A549 (cell line): ENCODE measurements around the genes THAP2 and TMEM19.

GRCh38 chr12:71663917-71664764, at the start of gene THAP2:
TSS of gene THAP2 (plus strand) at chr12:71664301.
- PRO-cap, result bidirectional peak, plus-strand start at chr12:71664045, minus-strand start at chr12:71663848
CAGE:
- cytosol, long polyA plus RNA, result no peak
- long polyA plus RNA, result no peak
- nucleus, long polyA plus RNA, result no peak

- PRO-cap, result bidirectional peak, plus-strand start at chr12:71686105, minus-strand start at chr12:71686058; bidirectional peak, plus-strand start at chr12:71686404, minus-strand start at chr12:71686304
CAGE:
- cytosol, long polyA plus RNA, result no peak
- long polyA plus RNA, result no peak
- nucleus, long polyA plus RNA, result no peak
Measured at GRCh38 chr12:71685816-71687107, at the start of gene TMEM19. TSS of gene TMEM19 (plus strand) at chr12:71686082.

GRCh38 chr12:71710128-71710671, 24.3 kb downstream of the TMEM19 start:
- PRO-cap, result no peak
CAGE:
- cytosol, long polyA plus RNA, result no peak
- long polyA plus RNA, result no peak
- nucleus, long polyA plus RNA, result no peak

GRCh38 chr12:71781892-71782223, 27.2 kb downstream of the RAB21 start:
- PRO-cap, result no peak
CAGE:
- cytosol, long polyA plus RNA, result no peak
- long polyA plus RNA, result no peak
- nucleus, long polyA plus RNA, result no peak

- PRO-cap, result no peak
CAGE:
- cytosol, long polyA plus RNA, result no peak
- long polyA plus RNA, result no peak
- nucleus, long polyA plus RNA, result no peak
Measured at GRCh38 chr12:71787723-71788634, 33.3 kb downstream of the RAB21 start.

GRCh38 chr12:72076348-72076613, 137.6 kb downstream of the TPH2 start:
- PRO-cap, result no peak
CAGE:
- cytosol, long polyA plus RNA, result no peak
- long polyA plus RNA, result no peak
- nucleus, long polyA plus RNA, result no peak

DNA sequence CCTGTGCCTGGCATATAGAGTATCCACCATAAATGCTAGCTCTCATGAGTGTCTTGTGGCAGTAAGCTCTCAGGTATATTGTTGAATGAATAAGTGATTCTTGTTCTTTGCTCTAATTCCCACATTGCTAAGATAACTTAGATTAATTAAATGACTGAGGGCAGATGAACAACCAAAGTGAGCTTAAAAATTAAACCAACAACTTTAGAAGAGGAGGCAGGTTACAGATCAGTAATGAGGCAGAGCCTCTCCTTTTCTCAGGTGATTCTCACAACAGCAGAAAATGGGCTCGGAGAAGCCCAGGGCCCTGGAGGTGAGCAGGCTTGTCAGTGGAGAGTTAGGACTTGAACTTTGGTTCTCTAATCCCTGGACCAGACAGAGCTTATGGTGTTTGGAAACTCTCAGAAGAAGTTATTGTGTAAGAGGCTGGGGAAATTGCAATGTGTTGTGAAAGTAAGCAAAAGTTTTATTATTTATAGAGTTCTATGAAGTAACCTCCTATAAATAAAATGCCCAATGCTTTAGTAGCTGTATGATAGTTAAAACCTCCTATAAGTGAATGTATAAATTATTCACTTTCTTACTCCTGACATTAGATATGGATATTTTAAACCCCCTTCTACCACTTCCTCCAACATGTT, 2.8 kb downstream of the TRHDE start:
- PRO-cap, result no peak
CAGE:
- cytosol, long polyA plus RNA, result no peak
- long polyA plus RNA, result no peak
- nucleus, long polyA plus RNA, result no peak

GRCh38 chr12:73341560-73341812, 1069.3 kb downstream of the TRHDE start:
- PRO-cap, result no peak
CAGE:
- cytosol, long polyA plus RNA, result no peak
- long polyA plus RNA, result no peak
- nucleus, long polyA plus RNA, result no peak

- PRO-cap, result no peak
CAGE:
- cytosol, long polyA plus RNA, result no peak
- long polyA plus RNA, result no peak
- nucleus, long polyA plus RNA, result no peak
Measured at GRCh38 chr12:75658823-75659236, 147.4 kb upstream of the KRR1 start.

- PRO-cap, result no peak
CAGE:
- cytosol, long polyA plus RNA, result no peak
- long polyA plus RNA, result no peak
- nucleus, long polyA plus RNA, result no peak
Measured at GRCh38 chr12:75732926-75733557, 221.6 kb upstream of the KRR1 start.

DNA sequence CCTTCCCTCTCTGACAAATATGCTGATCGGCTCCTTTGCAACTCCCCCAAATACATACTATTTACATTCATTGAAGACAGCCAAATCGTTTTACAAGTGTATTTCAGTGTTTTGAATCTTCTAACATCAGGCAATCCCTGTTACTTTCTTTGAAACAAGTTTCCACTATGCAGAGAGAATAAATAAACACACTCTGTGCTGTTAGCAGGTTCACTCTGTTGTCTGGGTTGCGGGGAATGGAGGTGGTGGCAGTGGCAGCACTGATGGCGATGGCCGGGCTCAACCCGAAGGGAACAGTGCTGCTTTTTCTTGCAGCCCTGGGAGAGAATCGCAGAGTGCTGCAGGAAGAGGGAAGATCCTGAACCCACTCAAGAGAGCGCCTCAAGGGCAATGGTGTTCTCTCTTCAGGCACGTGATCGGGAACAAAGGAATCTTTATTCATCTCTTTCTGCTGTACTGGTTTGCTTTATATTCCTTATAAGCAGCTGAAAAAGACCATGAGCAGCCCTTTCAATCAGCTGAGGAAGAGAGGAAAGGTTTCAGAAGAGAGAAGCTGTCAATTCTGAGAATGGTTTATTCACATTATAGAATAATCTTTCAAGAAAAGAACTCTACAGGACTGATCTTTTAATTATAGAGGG, 195.3 kb downstream of the NAP1L1 start:
- PRO-cap, result no peak
CAGE:
- cytosol, long polyA plus RNA, result no peak
- long polyA plus RNA, result no peak
- nucleus, long polyA plus RNA, result no peak

DNA sequence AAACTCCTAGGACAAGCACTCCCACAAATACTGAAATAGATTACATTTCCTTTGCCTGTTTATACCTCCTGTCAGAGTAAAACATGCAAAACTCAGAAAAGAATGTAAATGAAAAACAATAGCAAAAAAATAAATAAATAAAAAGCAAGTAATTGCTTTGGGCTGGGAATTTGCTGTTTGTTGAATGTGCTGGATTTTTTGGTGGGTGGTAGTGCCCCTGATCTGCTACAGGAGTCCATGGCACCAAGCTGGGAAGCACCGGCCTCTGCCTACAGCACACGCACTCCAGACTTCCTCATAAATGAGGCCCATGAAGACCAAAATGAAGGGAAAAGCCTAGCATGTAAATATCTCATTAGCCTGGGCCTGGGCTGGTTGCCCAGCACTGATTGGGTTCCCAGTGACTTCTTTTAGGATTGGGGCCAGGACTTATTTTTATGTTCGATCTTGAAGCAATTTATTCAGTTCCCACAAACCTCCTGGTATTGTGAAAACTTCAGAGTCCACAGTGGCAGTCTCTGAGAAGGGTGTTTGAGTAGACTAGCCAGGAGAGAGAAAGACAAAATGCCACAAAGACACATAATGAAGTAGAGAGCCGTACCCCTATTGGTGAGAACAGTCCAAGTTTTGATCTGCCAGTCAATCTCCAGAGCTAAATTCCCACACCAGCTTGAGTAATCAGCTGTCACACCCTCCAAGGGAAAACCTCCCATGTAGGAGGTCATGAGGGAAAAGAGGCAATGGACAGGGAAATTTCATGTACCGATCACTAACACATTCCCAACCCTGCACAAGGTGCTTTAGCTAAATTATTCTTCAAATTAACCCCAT, 131.2 kb downstream of the NAP1L1 start:
- PRO-cap, result no peak
CAGE:
- cytosol, long polyA plus RNA, result no peak
- long polyA plus RNA, result no peak
- nucleus, long polyA plus RNA, result no peak

DNA sequence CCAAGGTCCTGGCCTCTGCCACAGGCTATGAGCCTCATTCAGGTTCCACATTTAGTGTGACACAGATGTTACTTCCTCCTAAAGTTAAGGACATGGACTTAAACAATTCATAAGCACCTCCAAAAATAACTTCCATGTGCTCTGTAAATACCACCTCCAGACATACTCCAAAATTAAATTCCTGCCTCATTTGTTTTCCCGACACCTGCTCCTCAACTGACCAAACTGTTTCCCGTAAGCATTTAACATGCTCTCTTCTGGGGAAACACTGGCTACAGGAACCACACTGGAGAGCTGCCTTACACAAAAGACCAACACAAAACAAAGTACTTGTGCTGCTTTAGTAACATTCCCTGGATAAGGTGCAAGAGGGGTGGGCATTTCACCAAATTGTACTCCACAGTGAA, 110.0 kb downstream of the NAP1L1 start:
- PRO-cap, result no peak
CAGE:
- cytosol, long polyA plus RNA, result no peak
- long polyA plus RNA, result no peak
- nucleus, long polyA plus RNA, result no peak

- PRO-cap, result no peak
CAGE:
- cytosol, long polyA plus RNA, result no peak
- long polyA plus RNA, result no peak
- nucleus, long polyA plus RNA, result no peak
Measured at GRCh38 chr12:76054737-76055510, 29.6 kb downstream of the NAP1L1 start.

DNA sequence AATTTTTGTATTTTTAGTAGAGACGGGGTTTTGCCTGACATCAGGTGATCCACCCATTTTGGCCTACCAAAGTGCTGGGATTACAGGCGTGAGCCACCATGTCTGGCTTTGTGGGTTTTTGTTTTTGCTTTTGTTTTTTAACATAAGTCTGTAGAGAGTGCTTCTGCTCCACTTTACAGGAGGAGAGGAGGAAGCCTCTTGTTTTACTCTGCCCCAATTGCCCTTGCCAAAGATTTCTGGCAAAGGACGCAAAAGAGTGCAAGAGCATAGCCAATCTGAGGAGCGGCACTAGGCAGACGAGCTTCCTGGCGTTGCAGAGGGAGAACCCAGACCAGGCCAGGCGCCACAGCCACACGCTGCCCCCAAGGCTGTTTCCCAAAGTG, 96.3 kb downstream of the BBS10 start:
- PRO-cap, result no peak
CAGE:
- cytosol, long polyA plus RNA, result no peak
- long polyA plus RNA, result no peak
- nucleus, long polyA plus RNA, result no peak

GRCh38 chr12:76266562-76267364, 81.5 kb downstream of the BBS10 start:
- PRO-cap, result no peak
CAGE:
- cytosol, long polyA plus RNA, result no peak
- long polyA plus RNA, result no peak
- nucleus, long polyA plus RNA, result no peak

DNA sequence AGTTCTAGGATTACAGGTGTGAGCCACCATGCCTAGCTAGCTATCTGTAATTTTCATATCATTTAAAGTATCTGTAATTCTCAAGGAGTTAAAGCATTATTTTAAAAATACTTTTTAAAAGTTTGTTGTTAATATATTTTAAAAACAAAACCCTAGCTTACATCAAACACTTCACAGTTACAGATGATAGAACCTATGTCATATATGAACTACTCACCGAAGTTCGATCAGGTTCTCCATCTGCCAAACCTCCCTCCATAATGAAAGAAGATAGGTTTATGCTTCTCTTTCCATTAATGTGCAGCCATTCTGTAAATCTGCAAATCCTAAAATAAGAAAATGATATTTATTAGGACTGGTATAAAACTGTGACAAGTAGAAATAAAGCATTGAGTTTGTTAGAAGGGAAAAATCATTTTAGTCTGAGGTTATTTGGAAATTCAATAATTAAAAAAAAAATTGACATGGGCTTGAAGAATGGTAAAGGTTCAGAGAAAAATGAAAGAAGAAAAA, 72.2 kb downstream of the OSBPL8 start:
- PRO-cap, result no peak
CAGE:
- cytosol, long polyA plus RNA, result no peak
- long polyA plus RNA, result no peak
- nucleus, long polyA plus RNA, result no peak

GRCh38 chr12:76530102-76531124, 29.2 kb downstream of the OSBPL8 start:
- PRO-cap, result no peak
CAGE:
- cytosol, long polyA plus RNA, result no peak
- long polyA plus RNA, result no peak
- nucleus, long polyA plus RNA, result no peak

DNA sequence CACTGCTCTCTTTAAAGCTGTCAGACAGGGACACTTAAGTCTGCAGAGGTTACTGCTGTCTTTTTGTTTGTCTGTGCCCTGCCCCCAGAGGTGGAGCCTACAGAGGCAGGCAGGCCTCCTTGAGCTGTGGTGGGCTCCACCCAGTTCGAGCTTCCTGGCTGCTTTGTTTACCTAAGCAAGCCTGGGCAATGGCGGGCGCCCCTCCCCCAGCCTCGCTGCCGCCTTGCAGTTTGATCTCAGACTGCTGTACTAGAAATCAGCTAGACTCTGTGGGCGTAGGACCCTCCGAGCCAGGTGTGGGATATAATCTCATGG, 113.4 kb upstream of the E2F7 start:
- PRO-cap, result no peak
CAGE:
- cytosol, long polyA plus RNA, result no peak
- long polyA plus RNA, result no peak
- nucleus, long polyA plus RNA, result no peak

DNA sequence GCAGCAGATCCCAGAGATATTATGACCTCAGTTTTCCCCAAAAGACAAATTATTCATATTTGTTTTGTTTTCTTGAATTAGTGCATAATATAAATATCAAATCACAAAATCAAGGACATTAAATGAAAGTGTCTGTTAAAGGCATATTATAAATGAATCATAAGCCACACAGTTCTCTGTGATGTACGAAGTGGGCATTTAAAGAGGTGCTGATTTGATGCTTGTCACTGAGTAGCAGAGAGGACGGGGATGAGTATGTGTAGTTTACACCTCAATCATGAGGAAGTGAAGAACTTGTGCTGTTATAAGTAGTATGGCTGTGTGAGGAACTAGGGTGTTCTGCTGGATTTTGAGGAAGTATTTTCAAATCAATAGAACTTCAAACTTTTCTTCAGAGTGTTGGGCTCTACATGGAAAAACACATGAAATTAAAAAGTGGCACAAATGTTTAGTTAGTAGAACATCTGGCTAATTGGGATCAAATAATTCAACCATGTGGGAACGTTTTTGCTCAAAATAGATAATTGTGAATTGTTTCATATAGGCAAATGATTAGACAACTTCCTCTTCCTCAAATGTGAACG, 168.3 kb downstream of the NAV3 start:
- PRO-cap, result no peak
CAGE:
- cytosol, long polyA plus RNA, result no peak
- long polyA plus RNA, result no peak
- nucleus, long polyA plus RNA, result no peak